Placental epithelial cell (primary cell): ENCODE measurements around a stretch of chr7.

DNA sequence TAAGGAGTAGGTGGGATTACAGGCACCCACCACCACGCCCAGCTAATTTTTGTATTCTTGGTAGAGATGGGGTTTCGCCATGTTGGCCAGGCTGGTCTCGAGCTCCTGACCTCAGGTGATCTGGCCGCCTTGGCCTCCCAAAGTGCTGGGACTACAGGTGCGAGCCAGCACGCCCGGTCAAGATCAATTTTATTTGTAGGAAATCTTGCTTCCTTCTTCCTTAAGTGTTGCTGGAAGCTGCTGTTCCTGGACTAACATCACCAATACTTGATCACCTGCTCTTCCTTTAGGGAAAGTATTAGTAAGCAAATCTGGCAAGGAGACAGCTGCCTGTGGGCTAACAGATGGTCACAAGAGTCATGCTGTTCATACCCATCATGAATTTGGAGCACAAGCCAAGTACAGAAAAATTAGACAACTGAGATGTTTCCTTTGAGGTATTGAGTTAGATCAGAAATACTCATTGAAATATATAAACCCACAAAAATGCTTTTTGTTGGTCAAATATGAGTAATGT is 28.0 kb downstream of the BAIAP2L1 start:
- CAGE, long polyA plus RNA: no peak

GRCh38 chr7:98387764-98388185 is 13.1 kb downstream of the BAIAP2L1 start:
- CAGE, long polyA plus RNA: no peak

DNA sequence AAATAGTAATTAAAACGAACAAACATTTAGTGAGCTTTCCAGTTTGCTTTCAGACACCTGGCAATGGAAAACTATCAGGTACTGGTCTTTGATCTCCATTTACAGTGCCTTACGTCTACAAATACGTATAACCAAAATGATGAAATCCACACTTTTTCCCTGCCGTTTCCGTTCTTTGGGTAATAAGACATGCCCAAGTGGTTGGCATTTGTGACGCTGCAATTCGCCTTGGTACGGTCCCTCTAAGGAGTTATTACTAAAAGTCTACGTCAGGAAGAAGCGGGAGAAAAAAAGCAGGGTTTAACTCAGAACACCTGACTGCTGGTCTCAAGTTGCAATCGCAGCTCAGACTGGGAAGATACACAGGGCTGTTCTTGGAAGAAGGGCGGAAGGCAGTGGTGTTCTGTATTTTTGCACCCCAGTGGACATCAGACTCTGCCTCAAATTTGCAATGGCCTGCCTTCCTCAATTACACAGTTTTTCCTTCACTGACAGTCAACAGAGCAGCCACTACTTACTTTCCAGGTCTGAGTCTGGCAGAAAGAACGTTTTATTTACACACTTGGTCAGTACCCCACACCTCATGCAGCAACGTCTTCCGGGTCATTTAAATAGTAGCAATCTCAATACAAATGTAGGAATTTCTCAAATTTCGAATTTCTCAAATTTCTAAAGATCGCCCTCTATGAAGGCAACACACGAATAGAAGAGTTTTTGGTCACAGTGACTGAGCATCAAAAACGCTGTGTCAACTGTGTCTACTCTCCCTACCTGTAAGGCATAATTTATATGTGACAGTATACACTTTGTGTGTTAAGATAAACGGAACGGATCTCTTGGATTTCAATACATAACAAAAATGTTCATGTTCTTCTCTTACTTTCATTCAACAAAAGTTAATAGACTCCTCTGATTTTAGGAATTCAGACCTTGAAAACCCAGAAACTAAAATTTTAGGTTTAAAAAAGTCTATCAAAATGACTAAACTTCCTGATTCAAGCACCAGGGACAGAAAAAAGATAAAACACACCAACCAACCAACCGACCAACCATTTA is 2.1 kb downstream of the BAIAP2L1 start:
- CAGE, long polyA plus RNA: no peak

GRCh38 chr7:98421015-98421239 is 20.0 kb upstream of the BAIAP2L1 start:
- CAGE, long polyA plus RNA: no peak

DNA sequence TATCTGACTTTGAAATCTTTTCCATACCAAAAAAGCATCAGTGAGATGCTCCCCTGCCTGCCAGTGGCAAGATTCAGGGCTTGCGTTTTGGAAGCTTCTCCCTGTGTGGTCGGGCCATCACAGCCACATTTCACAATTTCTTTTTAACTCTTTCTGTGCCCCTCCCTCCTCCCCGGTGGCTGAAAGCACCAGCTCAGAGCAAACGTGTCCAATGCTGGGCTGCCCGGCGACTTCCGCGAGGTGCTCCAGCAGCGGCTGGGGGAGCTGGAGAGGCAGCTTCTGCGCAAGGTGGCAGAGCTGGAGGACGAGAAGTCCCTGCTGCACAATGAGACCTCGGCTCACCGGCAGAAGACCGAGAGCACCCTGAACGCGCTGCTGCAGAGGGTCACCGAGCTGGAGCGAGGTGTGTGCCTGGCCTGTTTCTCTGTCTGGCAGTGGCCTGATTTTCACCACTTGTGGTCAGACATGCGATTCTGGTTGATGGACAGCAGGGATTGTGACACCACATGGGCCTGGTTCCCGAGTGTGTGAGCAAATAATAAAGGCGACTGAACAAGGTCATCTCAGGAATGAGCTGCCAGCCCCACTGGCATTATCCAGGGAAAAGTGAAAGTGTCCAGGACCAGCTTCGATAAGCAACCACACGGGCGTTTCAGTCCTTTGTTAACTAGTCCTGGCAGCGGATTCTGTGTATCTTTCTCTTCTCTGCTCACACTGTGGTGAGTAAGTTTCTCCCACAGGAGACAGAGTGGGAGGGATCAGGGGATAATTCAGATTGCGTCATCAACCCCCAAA is 2.6 kb downstream of the NPTX2 start:
- CAGE, long polyA plus RNA: no peak

DNA sequence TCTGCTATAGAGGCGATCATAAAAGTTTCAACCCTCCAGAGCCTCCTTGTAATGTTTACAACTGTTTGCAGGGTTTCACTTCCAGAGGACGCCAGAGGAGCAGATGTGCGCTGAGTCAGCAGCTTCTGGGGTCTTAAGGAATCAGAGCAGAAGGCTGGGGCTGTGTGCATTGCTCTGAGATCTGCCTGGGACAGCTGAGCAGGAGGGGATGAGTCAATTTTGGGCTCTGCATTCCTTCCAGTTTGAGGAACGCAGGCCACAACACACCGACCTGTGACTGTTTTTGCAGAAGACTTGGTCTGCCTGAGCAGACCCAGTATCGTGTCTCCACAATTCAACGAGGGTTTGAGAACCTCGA is 98.2 kb downstream of the TMEM130 start:
- CAGE, long polyA plus RNA: no peak

DNA sequence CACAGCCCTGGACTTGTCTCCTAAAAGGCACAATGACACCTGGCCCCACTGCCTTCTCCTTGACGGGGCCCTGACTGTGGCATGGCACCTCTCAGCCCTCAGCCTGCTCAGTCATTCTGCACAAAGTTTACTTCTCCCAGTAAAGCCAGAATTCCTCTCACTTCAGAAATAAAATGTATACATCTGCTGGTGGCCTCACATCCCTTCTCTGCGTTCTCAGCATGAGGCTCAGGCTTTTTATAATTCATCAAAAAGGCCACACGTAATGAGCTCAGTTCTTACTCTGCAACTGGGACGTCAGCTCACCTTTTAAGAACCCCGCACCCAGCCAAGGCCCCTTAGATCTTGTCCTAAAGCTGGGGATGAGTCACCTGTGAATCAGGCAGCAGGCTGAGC is 47.4 kb downstream of the TMEM130 start:
- CAGE, long polyA plus RNA: no peak

DNA sequence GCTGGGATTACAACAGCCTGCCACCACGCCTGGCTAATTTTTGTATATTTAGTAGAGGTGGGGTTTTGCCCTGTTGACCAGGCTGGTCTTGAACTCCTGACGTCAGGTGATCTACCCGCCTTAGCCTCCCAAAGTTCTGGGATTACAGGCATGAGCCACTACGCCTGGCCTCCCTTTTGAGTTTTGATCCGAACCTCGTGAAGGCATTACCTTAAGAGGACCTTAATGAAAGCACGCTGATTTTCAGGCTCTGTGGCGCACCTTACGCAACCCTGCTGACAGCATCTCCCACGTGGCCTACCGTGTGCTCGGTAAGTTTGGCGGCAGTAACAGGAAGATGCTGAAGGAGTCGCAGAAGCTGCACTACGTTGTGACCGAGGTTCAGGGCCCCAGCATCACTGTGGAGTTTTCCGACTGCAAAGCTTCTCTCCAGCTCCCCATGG is 43.2 kb downstream of the TRRAP start:
- CAGE, long polyA plus RNA: no peak

DNA sequence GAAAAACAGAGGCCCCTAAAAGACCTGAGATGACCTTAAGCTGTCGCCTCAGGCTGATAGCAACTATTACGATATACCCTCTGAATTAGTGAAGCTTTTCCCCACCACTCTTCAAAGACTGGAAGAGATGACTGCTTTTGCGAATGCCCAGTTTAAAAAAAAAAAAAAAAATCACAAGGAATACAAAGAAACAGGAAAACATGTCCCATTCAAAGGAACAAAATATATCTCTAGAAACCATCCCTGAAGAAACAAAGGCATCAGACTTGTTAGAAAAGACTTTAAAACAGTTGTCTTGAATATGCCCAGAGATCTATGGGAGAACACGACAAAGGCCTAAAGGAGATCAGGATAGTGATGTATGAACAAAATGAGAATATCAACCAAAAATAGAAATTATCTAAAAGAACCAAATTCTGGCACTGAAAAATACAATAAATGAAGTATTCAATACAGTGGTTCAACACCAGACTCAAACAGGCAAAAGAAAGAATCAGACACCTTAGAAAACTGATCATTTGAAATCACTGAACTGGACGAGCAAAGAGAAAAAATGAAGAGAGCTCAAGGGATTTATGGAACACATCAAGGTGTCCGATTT is 120.9 kb downstream of the SMURF1 start:
- CAGE, long polyA plus RNA: no peak

- CAGE, long polyA plus RNA: no peak
These were observed 108.2 kb downstream of the SMURF1 start for GRCh38 chr7:99035280-99036510.

DNA sequence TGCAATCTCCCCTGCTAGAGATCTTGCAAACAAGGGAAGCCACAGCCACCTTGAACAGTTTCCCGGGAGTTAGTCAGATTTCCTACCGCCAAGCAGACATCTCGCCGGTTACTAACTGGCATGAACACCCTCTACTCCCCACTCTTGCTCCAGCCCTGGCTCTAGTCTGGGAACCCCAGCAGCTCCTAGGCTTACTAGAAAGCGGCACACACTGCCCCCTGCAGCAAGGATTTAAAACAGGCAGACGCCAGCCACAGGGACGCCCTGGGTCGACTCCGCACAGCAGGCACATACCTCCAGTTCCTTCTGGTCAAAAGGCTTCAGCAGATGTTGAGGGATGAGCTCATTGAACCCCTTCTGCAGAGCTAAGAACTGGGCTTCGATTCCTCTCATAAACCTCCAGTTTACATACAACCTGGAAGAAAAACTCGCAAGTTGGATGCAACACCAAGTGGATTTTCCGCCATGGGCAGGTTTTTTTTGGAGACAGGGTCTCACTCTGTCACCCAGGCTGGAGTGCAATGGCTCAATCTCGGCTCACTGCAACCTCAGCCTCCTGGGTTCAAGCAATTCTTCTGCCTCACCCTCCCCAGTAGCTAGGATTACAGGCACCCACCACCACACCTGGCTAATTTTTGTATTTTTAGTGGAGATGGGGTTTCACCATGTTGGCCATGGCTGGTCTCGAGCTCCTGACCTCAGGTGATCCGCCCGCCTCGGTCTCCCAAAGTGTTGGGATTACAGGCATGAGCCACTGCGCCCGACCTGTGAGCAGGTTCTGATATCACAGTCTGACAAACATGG is 106.9 kb downstream of the SMURF1 start:
- CAGE, long polyA plus RNA: no peak

DNA sequence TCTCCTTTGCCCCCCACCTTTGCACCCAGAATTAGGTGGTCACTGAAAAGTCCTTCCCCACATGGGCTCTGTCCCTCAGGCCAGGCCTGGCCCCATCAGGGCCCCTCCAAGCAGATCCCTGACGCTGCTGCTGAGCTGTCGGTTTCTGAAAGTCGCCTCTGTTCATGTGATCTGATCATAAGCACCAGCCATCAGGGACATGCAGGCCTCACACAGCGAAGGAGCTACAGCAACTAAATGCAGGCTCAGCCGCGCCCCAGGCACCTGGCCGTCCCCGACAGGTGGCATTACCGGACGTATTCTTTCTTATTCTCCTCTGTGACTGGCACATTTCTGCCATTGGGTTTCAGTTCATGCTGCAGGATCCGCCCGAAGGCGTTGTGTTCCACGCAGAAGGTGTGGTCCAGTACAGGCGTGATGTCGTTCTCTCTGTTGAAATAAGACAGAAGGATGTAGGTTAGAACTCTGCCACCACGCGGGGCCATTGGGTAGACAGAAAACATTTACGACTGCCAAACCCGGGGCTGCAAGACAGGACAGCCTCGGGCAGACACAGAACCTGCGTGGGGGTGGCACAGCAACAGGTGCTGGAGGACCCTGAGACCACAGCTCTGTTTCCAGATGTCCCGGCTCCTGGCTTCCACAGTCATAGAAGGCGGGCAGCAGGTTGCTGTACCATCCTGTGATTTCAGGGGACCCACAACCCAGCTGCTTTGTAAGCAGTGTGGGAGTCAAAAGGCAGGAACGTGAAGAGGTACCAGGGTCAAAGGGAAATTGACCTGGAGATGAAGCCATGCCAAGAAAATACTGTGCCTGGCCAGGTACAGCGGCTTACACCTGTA is 105.6 kb downstream of the SMURF1 start:
- CAGE, long polyA plus RNA: no peak

GRCh38 chr7:99103731-99104327 is 40.1 kb downstream of the SMURF1 start:
- CAGE, long polyA plus RNA: no peak

DNA sequence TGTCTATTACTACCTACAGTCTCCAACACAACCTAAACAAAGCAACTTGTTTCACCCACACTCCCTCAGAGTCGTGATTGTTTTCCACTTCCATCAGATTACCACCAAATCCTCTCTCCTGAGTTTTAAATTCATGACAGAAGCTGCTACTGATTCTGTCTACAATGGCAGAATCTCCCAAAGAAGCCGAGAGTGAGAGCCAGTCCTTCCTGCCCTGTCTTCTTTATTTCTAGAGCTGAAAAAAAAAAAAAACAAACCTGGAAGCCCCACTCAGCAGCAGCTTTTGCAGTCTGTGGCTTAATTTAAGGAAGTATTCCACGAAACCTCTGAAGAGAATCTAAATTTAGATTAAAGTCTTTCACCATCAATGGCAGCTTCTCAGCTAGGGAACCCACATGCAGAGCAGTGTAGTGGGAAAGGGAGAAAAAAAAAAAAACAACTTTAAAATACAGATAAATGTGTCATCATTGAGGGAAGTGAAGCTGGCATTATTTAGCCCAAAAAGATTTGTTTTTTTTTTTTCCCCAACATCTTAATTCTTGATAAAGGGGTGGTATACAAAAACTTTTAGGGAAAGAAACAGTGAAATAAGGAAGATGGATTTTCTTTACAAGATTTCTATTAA is 23.4 kb downstream of the SMURF1 start:
- CAGE, long polyA plus RNA: no peak

DNA sequence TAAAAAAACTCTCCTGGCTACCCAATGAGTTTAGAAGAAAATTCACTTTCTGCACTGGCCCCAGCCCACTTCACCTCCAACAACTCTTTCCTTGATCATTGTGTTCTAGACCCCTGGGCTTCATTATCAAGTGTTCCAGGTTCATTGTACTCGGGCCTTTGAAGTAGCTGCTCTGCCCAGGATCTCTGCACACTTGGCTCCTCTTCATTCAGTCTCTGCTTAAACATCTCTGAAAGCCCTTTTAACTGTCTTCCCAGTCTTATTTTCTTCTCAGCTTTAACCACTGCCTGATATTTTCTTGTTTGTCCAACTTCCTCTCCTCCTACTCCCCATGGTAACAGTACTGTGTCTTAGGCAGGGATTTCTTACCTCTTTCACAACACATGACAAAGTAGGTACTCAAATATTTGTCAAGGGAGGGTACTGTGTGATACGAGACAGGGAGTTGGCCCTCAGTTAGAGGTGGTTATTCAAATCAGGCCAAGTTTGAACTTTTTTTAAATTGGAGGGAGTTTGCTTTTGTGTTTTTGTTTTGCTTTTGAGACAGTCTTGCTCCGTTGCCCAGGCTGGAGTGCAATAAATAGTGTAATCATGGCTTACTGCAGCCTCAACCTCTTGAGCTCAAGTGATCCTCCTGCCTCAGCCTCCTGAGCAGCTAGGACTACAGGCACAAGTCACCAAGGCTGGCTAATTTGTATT is 2.3 kb upstream of the KPNA7 start:
- CAGE, long polyA plus RNA: no peak

DNA sequence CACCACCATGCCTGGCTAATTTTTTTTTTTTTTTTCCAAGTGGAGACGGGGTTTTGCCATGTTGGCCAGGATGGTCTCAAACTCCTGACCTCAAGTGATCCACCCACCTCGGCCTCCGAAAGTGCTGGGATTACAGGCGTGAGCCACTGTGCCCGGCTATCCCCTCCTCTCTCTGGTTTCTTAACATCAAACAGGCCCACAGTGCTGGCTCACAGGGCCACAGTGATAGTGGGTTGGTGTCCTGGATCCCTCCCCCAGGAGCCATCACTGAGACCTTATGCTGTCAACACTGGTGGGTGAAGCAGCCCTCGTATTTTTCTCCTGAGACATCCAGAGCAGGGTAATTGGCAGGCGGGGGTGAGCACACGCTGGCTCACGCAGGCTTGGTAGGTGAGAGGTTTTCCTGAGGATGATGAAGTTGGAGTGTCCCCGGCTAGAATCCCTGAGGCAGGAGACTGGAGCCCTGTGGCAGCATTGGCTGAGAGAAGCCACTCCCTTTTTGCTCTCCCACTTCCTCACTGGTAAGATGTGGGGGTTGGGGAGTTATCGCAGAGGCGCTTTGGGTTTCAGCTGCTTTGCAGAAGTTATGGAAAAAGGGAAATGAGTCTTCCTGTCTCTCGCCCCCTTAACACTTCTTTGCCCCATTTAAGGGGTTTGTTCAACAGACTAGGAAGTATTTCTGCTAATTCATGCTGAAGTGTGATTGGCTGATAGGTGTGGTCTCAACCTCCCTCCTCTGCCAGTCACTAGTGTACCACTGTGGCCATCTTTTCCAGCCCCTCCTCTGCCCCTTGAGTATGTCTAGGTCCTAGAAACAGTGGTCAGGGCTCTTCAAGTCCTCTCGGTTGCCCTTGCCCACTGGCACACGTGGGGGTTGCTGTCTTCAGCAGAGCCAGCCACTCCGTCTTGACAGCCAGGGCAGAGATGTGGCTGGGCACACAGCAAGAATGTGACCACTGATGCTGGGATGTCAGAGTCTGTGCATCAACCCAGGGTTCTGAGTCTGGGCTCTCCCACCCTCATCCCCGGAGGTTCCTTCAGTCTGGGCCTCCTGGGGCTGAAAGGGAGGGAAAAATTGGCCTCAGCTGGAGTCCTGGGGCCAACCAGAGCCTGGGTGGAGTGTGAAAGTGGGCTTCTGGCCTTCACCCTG is 5.6 kb downstream of the ARPC1B start:
- CAGE, long polyA plus RNA: no peak

DNA sequence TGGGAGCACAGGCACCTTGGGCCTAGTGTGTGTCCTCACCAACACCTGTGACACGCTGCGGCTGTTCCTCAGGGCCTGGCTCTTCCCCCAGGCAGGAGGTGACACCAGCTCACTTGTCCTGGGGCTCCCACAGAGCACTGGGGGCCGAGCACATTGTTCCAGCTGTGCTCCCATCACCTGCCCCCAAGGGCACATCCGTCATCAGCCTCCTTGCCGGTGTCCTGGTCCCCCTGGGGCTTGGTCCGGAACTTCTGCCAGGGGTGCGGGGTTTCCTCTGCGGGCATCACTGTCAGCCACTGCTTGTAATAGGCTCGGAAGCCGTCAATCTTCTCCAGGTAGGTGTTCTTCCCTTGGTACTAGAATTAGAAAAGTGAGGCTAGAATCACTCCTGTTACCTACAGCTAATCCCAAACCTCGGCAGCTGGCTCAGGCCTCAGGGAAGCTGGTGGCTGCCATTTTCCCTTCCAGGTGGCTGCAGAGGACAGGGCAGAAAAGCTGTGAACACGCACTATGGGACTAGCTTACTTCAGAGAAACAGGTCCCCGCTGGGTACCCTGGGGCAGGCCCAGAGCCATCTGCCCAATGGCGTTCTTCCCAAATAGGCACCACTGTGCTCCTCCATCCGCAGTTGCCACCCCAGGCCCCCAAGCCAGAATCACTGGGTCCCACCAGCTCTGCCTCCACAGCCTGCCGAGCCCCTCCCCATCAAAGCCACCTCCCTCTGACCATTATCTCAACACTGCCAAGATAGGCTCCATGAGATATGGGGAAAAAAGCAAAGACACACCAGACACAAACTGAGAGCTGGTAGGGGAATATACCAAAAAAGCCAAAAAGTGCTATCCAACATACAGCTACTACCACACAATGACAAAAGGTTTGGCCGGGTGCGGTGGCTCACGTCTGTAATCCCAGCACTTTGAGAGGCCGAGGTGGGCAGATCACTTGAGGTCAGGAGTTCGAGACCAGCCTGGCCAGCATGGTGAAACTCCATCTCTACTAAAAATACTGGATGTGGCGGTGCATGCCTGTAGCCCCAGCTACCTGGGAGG is 11.4 kb downstream of the BUD31 start:
- CAGE, long polyA plus RNA: no peak

DNA sequence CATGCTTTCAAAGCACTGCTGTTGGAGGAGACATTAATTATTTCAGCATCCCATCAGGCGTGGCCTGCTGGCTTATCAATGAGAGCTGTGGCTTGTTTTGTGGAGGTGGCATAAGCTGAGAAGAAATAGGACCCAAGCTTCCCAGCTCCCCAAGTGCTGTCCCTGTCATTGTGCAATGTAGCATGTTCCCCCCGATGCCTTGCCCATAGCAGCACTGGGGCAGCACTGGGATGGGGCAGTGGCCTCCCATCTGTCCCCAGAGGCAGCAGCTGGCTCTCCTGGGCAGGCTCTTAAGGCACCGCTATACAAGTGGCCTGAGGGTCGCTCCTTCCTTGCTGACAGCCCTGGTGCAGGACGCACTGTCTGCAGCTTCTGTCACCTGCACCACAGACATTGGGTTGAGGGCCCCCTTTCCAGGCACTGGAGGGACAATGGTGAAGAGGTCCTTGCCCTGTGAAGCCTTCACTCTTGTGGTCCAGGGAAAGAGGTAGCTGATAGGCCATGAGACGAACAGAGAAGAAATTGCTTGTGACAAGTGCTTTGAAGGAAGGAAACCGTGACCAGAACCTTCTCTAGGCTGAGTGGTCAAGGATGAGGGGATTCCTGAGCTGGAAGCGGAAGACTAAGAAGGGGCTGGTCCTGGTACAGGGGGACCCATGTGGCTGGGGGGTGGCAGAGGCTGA is 10.6 kb downstream of the CPSF4 start:
- CAGE, long polyA plus RNA: no peak

- CAGE, long polyA plus RNA: no peak
These were observed 11.3 kb downstream of the CPSF4 start for GRCh38 chr7:99449859-99450567.

DNA sequence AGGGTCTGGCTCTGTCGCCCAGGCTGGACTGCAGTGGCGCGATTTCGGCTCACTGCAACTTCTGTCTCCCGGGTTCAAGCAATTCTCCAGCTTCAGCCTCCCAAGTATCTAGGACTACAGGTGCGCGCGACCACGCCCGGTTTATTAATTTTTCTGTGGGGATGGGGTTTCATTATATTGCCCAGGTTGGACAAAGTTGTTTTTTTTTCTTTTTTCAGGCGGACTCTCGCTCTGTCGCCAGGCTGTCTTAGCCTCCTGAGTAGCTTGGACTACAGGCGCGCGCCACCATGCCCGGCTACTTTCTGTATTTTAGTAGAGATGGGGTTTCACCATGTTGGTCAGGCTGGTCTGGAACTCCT is 403 bp upstream of the ZNF394 start:
- CAGE, long polyA plus RNA: no peak